Prostate gland (tissue), 2 donors: ENCODE results near the genes SCAND3 and OR2J3.

- PRO-cap, result no peak
- RAMPAGE, long total RNA, 2 experiments, result no peak in any of the 2 experiments
These were observed 1.8 kb downstream of the H2AC15 start for GRCh38 chr6:27836491-27836701.

DNA sequence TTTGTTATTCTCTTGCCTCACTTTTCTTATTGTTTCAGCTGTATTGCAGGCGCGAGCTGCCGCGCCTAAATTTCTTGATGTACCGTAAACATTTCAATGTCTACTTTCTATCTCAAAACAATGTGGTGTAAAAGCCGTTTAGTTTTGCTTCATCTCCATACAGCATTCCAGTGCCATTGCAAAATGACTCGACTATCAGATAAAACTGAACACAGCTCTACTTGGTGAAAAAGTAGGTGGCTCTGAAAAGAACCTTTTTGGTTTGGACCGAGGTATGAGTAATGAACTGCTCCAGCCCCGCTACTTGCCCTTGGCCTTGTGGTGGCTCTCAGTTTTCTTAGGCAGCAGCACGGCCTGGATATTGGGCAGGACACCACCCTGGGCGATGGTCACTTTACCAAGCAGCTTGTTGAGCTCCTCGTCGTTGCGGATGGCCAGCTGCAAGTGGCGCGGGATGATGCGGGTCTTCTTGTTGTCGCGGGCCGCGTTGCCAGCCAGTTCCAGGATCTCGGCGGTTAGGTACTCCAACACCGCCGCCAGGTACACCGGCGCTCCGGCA is 449 bp downstream of the H2AC15 start:
- PRO-cap, result unidirectional peak, minus-strand start at position 513 of the sequence
- RAMPAGE, long total RNA, 2 experiments, result no peak in any of the 2 experiments

DNA sequence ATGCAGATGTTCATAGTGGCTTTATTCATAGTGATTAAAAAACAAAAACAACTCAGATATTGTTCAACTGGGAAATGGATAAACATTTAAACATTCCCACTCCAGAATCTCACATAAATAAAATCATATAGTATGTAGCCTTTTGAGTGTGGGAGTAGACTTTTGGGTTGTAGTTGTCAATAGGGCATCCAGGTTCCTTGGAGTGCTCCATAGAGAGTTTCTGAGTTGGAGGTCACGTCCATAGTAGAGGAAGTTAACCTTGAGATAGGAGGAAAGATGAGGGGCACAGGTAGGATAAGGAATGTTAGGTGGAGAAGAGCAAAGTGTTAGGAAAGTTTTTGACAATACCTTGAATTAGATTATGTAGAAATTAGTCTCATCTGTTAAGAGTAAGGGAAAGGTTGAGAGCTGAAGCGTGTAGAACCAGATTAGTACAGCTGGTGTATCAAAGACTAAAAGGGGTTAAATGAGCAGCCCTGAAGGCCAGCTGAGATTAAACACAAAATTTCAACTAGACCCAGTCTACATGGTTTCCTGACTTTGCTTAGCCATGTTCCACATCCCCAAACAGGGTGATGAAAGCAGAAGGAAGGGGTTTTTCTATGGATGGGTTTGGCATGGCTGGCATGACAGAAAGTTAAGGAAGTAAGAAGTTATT is 6.0 kb downstream of the ZKSCAN8 start:
- PRO-cap, result no peak
- RAMPAGE, long total RNA, 2 experiments, result no peak in any of the 2 experiments

- PRO-cap, result no peak
- RAMPAGE, long total RNA, 2 experiments, result no peak in any of the 2 experiments
These were observed 4.9 kb upstream of the ZSCAN9 start for GRCh38 chr6:28220253-28220462.

DNA sequence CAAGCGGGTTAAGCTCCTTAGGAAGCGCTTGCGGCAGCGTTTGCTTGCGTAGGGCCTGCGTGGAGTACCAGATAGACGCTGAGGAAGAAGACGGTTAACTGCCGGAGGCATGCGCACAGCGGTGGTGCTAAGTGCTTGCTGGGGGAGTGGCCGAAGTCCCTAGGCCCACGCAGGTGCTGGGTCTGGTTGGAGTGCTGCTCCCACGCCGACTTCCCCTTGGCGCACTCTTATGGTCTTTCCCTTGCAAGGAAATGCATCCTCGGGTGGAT is 23.0 kb downstream of the ZSCAN31 start:
- PRO-cap, result no peak
- RAMPAGE, long total RNA, 2 experiments, result no peak in any of the 2 experiments

DNA sequence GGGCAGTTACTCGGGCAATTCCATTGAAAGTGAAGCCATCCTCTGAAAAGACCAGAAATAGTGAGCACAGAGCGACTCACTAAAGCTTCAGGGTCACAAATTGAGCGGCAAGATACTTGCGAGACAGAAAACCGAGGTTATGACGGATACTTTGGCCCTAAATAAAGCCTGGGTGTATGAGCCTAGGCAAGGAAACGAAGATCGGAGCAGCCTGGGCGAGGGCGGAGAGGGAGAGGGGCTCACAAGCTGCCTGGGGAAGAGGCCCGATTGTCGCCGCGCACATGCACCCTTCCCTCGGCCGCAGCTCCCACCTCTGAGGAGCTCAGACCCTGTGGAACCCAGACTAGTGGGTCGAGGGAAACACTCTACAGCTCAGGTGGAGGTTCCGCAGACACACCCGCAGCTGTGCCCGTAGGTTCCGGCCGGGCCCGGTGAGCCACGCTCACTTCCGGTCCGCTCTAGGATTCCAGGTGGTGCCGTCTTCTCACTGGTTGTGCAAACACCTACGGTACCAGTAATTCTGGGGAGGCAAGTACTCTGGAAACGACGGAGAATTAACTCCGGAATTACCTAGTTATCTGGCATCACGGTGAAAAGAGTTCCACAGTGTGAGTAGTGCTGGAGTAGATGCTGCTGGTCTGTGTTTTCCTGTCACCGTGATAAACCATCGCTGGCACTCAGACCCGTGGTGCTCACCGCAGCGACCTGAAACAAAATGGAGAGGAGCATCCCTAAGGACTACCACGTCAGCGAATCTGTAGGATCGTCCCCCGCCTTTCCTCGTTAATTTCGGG is at the start of gene SCAND3:
TSS of gene SCAND3 (minus strand) at position 407 of the 794 bp plus-strand sequence.
- PRO-cap, result bidirectional peak, plus-strand start at position 517 of the sequence, minus-strand start at position 407 of the sequence
- RAMPAGE, long total RNA, 2 experiments, result start-site peak on the minus strand in 2 of 2 experiments, centred at positions 400 to 406 of the sequence, 57 to 65 reads per replicate

DNA sequence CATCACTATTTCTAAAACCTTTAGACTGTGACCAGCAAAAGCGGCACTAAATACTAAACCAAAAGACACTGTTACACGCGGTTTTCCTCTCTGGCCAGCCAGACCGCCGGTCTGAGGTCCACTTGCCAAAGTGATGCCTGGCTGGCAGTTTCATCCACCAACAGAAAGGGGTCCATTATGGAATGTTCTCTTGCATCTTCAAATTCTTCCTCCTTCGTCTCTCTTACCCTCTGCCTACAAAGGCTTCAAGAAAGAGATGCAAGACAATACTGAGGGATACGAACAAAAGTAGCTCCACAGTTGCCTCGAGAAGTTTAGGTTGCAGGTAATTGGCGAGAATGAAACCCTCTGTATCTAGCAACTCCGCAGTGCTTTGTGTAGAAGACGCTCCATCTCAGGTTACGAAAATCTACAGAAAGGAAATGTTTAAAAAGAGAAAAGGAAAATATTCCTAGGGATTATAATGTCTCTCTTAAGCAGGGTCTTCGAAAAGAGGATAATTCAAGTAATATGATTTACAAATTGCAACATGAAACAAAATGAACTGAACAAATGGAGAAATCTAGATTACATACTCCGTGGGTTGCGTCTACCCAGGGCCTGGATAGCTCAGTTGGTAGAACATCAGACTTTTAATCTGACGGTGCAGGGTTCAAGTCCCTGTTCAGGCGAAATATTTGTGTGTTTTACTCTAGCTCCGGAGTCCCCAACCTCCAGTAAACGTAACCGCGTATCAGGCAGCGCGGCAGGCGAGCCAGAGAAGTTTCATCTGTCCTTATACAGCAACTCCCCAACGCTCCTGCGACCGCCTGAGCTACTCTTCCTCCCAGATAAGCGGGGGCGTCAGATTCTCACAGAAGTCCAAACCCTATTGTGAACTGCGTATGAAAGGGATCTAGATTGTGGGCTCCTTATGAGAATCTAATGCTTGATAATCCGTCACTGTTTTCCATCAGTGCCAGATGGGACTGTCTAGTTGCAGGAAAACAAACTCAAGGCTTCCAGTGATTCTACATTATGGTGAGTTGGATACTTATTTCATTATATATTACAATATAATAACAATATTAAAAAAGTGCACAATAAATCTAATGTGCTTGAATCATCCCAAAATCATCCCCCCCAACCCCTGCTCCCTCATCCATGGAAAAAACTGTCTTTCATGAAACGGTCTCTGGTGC is 160.4 kb upstream of the SCAND3 start:
- PRO-cap, result no peak
- RAMPAGE, long total RNA, 2 experiments, result no peak in any of the 2 experiments

GRCh38 chr6:28802362-28803158 is 121.2 kb downstream of the TRIM27 start:
- PRO-cap, result no peak
- RAMPAGE, long total RNA, 2 experiments, result no peak in any of the 2 experiments

DNA sequence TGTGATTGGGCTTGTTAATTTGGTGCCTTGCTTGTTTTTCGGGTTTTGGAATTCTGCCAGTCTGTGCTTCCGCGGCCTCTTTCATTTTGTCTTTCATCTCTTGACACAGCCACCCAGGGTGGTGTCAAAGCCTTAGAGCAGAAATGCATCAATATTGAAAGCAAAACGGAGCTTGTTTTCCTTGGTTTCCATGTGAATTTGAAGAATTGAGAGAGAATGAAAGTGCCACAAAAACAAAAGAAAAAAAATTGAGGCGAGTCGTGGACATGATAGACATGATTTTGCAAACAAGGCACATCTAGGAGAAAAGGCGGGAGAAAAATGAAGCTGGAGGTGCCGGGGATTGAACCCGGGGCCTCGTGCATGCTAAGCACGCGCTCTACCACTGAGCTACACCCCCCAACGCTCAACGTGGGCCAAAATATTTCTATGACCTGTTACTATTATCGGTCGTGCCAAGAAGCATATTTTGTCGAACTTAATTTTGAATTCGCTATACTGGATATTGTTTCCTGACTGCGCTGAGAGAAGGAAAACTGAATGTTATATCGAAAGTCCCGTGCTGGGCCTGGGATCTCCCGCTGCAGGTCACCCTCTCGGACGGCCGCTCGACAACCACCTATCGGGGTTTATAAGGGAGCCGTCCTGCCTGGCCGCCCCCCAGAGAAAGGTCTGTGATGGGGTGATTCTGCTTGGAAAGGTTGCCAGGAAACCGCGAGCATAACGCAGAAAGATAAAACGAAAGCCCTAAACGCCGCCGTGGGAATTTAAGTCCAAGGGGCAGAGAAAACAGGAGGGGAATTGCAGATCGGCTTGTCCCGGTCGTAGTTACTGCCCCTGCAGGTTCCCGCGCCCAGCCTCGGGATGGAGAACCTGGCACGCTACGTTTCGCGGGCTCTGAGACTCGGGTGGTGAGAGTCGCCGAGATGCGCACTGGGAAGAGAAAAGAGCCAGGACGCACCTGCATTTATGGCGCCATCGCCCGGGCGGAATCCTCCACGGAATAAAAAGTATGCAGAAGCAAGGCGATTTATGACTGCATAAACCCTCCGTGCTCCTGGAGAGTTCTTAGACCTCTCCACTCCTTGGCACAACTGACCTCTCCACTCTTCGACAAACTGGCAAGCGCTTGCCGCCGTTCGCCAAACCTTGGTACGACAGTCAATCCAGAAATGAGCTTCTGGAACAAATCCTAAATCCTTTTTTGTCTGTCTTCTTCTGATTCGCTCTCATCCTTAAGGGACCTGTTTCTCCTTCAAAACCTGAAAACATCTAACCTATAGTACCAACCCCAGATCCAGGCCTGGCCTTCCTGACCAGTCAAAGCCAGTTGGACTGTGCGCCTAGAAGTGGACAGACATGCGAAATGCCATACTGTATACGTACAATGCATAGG is 59.9 kb downstream of the TRIM27 start:
- PRO-cap, result unidirectional peak, plus-strand start at position 903 of the sequence
- RAMPAGE, long total RNA, 2 experiments, result no peak in any of the 2 experiments

GRCh38 chr6:28867115-28867390 is 56.7 kb downstream of the TRIM27 start:
- PRO-cap, result no peak
- RAMPAGE, long total RNA, 2 experiments, result no peak in any of the 2 experiments

GRCh38 chr6:28897392-28897817 is 26.4 kb downstream of the TRIM27 start:
- PRO-cap, result no peak
- RAMPAGE, long total RNA, 2 experiments, result no peak in any of the 2 experiments

DNA sequence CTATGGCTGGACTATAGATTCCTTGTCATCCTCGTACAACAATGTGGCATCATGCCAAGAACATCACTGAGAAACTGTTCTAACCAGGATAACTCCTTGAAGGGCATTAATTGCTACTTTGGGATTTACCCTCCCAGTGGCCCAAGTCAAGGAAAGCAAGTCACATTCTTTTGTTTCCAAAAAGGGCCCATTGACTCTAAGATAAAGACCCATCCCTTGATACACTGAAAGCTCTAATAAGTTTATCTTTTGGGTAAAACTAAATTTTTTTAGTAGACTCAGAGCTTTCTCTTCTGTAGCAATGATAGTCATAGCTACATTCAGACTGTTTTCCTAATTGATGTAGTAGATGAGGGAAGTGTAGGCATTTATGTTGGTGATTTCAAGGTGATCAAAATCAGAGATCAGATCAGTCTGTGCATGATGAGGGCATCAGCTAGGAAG is at the start of gene OR2J3:
TSS of gene OR2J3 (plus strand) at position 283 of the 444 bp plus-strand sequence.
- PRO-cap, result no peak
- RAMPAGE, long total RNA, 2 experiments, result no peak in any of the 2 experiments

DNA sequence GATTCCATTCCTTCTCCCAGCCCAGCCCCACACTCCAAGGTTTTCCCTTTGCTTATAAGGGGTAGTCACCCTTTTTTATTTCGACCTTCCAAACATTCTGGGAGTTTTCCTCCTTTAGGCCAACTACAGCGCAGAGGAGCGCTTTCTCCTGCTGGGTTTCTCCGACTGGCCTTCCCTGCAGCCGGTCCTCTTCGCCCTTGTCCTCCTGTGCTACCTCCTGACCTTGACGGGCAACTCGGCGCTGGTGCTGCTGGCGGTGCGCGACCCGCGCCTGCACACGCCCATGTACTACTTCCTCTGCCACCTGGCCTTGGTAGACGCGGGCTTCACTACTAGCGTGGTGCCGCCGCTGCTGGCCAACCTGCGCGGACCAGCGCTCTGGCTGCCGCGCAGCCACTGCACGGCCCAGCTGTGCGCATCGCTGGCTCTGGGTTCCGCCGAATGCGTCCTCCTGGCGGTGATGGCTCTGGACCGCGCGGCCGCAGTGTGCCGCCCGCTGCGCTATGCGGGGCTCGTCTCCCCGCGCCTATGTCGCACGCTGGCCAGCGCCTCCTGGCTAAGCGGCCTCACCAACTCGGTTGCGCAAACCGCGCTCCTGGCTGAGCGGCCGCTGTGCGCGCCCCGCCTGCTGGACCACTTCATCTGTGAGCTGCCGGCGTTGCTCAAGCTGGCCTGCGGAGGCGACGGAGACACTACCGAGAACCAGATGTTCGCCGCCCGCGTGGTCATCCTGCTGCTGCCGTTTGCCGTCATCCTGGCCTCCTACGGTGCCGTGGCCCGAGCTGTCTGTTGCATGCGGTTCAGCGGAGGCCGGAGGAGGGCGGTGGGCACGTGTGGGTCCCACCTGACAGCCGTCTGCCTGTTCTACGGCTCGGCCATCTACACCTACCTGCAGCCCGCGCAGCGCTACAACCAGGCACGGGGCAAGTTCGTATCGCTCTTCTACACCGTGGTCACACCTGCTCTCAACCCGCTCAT is 3.2 kb downstream of the OR2I1P start:
- PRO-cap, result no peak
- RAMPAGE, long total RNA, 2 experiments, result no peak in any of the 2 experiments

- PRO-cap, result unidirectional peak, plus-strand start at chr6:29790835
- RAMPAGE, long total RNA, 2 experiments, result no peak in any of the 2 experiments
These were observed 37.0 kb upstream of the HLA-G start for GRCh38 chr6:29790544-29791173.

- PRO-cap, result no peak
- RAMPAGE, long total RNA, 2 experiments, result no peak in any of the 2 experiments
These were observed 53.2 kb upstream of the HLA-A start for GRCh38 chr6:29889210-29889535.

DNA sequence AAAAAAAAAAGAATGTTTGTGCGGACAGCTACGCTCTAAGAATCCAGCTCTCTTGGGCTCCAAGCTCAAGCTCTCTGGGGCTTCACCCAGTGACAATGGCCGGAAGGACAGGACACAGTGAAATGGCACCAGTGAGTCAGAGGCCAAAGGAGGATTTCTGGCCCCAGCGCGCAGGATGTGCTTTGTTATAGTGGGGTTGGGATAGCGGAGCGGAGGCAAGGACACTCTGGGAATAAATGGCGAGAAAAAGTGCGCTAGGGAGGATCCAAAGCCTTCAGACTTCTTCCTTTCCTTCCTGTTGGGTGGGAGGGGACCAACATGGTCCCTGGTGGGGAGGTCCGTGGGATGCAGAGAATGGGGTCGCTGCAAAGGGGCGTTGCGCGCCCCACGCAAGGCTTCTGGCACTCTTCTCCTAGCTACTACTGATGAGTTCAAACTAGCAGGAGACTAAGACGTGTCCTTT is 38.3 kb downstream of the HLA-A start:
- PRO-cap, result unidirectional peak, plus-strand start at position 185 of the sequence
- RAMPAGE, long total RNA, 2 experiments, result no peak in any of the 2 experiments

DNA sequence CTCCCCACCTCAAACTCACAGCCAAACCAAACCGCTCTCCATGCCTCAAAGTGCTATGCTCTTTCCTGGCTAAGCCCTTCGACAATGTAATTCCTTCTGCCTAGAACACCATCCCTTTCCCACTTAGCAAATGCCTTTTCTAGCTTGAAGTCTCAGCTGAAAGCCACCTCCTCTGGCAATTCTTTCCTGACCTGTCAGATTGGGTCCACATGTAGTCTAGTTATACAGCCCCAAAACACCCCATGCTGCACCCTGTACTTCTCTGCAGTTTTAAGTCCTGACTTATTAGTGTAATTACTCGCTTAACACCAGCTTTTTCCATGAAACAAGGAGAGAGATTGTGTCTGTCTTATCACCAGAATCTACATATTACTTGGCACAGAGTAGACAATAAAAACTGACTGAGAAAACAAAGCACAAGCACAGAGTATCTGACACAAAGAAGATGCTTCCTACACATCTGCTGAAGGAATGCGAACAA is 5.5 kb downstream of the TRIM26 start:
- PRO-cap, result no peak
- RAMPAGE, long total RNA, 2 experiments, result start-site peak on the minus strand in 1 of 2 experiments, centred at position 197 of the sequence, 12 reads per replicate

GRCh38 chr6:30490786-30491862 is 1.8 kb downstream of the HLA-E start:
- PRO-cap, result no peak
- RAMPAGE, long total RNA, 2 experiments, result no peak in any of the 2 experiments

- PRO-cap, result no peak
- RAMPAGE, long total RNA, 2 experiments, result no peak in any of the 2 experiments
These were observed 5.2 kb downstream of the PRR3 start for GRCh38 chr6:30562310-30562767.

GRCh38 chr6:30615337-30616187 is 1.5 kb downstream of the PPP1R10 start:
- PRO-cap, result bidirectional peak, plus-strand start at chr6:30615529, minus-strand start at chr6:30615416; bidirectional peak, plus-strand start at chr6:30616283, minus-strand start at chr6:30616092
- RAMPAGE, long total RNA, 2 experiments, result no peak in any of the 2 experiments